Colon Carcinoma Metastatic in the Lung (tissue), 2 donors: ENCODE data around the gene GALNT18.

DNA sequence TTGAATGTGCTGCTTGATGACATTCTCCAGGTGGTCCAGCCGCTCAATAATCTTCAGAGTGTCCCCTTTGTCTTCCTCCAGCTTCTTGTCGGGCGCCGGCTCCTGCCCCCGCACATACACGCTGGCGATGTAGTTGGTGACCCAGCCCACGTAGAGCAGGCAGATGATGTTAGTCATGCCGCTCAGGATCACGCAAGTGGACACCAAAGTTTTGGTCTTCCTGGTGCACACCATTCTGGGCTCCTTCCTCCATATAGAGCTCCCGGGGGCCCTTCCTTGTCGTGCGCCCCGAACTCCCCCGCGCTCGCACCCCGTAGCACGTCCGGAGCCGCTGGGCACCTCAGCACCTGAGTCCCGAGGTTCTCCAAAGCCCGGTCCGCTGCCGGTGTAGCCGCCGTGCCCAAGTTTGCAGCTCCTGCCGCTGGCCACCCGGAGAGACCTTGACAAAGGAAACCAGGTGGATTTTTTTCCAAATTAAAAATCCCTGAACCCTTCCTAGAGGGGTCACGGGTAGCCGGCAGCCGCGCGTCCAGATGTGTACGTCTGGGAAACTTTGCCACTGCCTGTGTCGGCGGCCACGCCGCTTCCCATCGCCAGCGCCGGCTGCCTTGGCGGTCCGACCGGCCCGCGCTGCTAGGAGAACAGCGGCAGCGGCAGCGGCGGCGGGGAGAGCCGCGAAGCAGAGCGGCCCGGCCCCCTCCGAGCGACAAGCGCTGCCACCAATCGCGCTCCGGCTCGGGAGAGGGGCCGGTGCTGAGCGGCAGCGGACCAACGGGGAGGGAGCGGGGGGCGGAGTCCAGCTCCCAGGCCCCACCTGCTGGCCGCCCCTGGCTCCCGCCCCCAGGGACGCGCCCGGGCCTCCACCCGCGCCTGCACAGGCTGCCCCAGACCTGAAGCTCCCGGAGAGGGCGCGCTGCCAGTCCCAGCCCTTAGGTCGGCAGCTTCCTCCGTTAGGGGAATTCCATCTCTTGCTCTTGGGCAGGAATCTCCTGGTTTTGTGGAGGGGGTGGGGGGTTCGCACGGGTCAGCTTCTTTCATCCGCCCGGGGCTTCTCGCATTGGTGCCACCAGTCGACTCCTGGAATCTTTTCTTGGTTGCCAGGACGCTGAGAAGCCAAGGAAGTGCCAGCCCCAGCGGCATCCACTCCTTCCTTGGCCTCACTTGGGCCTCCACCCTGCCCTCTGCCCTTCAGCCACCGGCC is at the start of gene GALNT18:
TSS of gene GALNT18 (minus strand) at position 646 of the 1,201 bp plus-strand sequence.
- PRO-cap, 2 experiments, result peak in 2 of 2 experiments; most common plus-strand start position 887 of the sequence (in 2); most common minus-strand start position 643 of the sequence (in 2)

DNA sequence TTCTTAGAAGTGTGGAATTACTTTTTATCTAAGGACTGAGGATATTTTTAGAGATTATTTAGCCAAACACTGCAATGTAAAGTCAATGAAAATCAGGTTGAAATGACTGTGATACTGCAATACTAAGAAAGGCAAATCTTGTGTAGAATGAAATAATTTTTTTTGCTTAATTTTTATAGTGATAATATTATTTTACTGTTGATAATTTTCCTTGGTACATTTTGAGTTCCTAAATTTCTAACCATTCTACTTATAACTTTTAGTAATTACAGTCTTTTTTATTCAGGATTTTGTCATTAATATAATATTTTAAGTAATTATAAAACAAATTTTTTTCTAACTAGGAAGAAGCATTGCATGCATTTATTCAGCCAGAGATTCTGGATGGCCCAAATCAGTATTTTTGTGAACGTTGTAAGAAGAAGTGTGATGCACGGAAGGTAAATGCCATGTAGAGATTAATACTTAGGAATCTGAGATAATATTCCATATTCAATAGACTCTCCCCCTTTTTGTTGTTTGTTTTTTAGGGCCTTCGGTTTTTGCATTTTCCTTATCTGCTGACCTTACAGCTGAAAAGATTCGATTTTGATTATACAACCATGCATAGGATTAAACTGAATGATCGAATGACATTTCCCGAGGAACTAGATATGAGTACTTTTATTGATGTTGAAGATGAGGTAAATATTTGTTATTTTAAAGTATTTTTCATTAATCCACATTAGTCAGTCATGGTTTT is 78.2 kb downstream of the USP47 start:
- PRO-cap, 2 experiments, result no peak in any of the 2 experiments

- PRO-cap, 2 experiments, result no peak in any of the 2 experiments
Measured at GRCh38 chr11:11942489-11943267, 65.7 kb downstream of the DKK3 start.

GRCh38 chr11:11960205-11961318 is 47.9 kb downstream of the DKK3 start:
- PRO-cap, 2 experiments, result no peak in any of the 2 experiments

DNA sequence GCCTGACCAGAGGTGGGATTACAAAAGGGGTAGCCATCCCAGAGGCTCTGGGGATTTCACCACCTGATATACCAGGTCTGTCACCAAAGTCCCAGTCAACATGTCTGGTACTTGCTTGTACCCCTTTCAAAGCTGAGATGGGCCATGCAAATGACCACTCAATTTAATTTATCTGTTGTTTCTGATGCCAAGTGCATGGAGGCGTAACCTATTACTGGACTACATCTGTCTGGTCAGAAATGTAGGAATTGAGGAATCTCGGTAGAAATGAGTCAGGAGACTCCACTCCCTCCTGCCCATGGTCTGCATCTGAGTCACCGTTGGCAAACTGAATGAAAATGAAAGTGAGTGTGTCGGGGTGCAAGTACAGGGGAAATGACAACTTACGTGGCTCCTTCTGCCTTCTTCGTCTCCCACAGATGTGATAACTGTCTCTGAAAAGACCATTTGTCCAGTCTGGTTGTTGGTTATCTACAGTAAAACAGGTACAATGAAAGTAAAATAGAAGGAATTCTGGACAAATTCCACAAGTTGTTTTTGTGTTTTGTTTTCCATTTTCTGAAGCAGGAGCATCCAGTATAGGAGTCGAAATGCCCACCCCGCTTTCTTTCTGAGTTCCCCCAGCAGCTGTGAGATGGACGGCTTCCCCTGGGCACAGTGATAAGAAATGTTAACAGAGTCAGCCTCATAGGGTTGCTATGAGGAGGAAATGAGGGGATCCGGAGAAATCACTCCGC is 9.9 kb downstream of the DKK3 start:
- PRO-cap, 2 experiments, result no peak in any of the 2 experiments

GRCh38 chr11:12090430-12091324 is 19.7 kb upstream of the MICAL2 start:
- PRO-cap, 2 experiments, result peak in 1 of 2 experiments; most common minus-strand start chr11:12090711 (in 1)

DNA sequence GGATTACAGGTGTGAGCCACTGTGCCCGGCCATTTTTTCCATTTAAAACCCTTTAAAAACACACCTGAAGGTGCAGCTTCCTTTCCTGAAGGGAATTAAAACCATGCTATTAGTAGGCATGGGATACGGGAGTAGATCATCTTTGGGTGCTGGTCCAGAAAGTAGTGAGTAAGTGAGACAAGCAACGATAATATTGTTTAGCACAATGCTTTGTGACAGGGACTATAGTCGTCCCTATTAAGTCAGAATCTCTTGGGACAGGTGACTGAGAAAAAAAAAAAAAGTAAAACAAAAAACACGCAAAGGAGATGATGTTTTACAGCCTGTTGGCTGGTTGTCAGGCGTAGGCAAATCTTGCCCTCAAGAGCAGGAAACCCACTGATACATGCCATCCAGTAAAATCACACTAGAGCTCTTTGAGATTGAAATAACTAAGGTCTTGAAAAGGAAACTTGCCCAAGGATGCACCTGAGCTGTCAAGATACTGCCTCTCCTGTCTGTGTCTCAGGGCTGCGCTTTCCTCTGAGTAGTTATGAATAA is 23.0 kb downstream of the MICAL2 start:
- PRO-cap, 2 experiments, result no peak in any of the 2 experiments

GRCh38 chr11:12138087-12138525 is 27.7 kb downstream of the MICAL2 start:
- PRO-cap, 2 experiments, result no peak in any of the 2 experiments

GRCh38 chr11:12212994-12213637 is 102.7 kb downstream of the MICAL2 start:
- PRO-cap, 2 experiments, result no peak in any of the 2 experiments

DNA sequence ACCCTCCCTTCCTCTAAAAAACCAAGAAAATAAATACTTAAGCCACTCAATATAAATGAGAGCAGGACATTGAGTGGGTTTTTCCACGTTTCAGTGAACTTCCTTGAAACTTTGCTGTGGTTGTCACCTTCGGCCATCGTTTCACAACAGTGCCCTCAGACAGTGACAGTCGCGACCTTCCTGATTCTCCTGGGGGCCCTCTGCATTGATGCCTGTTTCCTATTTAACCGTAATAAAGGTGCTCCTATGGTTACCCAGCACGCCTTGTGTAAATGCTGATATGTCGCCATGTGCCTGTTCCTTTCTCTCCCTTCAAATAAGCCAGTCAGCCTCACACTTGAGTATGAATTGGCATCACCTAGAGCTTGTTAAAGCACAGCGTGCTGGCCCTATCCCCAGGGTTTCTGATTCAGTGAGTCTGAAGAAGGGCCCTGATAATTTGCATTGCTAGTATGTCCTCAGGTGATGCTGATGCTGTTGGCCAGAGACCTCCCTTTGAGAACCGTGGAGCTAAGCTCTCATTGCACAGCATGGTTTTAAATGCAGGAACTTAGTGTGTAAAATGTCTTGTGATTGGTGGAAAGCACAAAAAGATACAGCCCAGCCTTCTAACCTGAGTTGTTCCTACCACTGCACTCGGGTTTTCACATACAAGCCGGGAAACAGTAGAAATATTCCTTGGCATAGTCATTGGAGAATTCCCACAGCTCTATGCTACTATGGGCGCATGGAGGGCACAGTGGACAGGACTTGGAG is 104.9 kb downstream of the MICAL2 start:
- PRO-cap, 2 experiments, result no peak in any of the 2 experiments

GRCh38 chr11:12220091-12220892 is 109.9 kb downstream of the MICAL2 start:
- PRO-cap, 2 experiments, result no peak in any of the 2 experiments

- PRO-cap, 2 experiments, result no peak in any of the 2 experiments
Measured at GRCh38 chr11:12262685-12263819, 114.3 kb upstream of the PARVA start.

- PRO-cap, 2 experiments, result no peak in any of the 2 experiments
Measured at GRCh38 chr11:12321247-12321744, 56.1 kb upstream of the PARVA start.

GRCh38 chr11:12366050-12366833 is 11.1 kb upstream of the PARVA start:
- PRO-cap, 2 experiments, result no peak in any of the 2 experiments

DNA sequence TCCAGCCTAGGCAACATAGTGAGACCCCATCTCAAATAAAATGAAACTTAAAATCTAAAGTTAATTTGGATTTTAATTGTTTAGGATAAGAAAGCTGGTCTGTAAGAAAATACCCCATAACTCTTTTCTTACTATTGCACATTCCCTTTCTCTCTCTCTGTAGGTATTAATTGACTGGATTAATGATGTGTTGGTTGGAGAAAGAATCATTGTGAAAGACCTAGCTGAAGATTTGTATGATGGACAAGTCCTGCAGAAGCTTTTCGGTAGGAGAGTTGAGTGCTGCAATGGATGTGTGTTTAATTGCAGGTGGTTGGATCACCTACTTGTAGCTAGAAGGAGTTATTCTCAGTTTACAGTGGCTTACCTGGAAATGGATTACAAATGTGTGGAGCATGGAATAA is 100.3 kb downstream of the PARVA start:
- PRO-cap, 2 experiments, result no peak in any of the 2 experiments

GRCh38 chr11:12539324-12540239 is 134.6 kb upstream of the TEAD1 start:
- PRO-cap, 2 experiments, result no peak in any of the 2 experiments

GRCh38 chr11:12710886-12711377 is 36.7 kb downstream of the TEAD1 start:
- PRO-cap, 2 experiments, result no peak in any of the 2 experiments

DNA sequence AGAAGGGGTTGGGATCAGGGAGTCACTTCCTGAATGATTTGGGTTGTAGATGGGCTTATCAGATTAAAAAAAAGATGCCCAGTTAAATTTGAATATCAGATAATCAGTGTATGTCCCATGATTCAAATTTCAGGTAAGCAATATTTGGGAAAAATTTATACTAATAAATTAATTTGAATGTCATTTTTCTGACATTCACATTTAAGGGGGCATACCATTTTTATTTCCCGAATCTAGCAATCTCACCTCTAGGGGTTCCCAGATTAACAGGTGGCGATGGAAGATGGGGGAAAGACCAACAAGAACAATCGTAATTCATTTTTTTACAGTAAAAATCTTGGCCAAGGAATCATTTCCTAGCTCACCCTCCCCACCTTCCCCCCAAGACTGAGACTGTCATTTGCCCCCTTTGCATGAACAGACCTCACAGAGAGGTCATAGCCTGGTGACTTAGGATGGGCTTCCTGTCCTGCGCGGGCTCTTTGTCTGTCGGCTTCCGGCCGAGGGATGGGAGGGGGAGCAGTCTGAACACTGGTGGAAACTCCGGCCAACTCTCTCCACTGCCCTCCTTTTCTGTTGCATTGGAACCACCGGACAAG is 41.5 kb downstream of the TEAD1 start:
- PRO-cap, 2 experiments, result no peak in any of the 2 experiments

GRCh38 chr11:12725549-12726202 is 51.5 kb downstream of the TEAD1 start:
- PRO-cap, 2 experiments, result no peak in any of the 2 experiments

DNA sequence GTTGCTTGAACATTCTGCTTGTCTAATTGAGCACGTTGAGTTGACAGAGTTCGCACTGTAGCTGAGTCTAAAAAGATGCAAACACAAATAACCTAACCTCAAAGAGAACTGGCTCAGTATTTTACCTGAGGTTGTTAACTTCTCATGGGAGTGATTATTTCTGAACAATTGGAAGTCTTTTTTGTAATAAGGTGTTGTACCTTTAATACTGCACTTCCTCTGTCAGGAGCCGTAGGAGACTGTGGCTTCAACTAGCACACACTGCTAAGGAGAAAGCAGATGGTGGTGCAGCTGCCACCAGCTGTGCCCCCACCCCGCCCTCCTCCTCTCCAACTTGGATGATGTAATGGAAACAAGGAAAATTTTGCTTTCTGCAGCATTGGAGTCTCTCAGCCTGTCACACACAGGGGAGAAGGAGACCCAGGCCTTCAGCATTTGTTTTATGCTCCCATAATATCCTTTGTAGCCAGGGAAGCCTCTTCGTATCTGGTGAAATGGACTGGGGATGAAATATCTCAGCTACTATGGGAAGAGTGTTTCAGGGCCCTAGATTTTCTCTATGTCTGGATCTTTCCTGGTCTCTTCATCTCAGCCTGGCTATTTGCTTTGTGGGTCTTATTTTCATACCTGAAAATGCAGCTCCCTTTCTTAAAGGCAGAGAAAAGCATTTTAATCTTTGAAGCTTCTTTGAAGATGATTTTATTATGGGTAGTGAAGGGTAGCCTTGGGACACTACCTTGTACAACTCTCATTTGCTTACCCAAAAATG is 91.3 kb downstream of the TEAD1 start:
- PRO-cap, 2 experiments, result no peak in any of the 2 experiments